Heart right ventricle (tissue), 2 donors: ENCODE results near the gene DKK3.

GRCh38 chr11:9758249-9759350 lies 94.7 kb downstream of the SWAP70 start:
- PRO-cap, 2 experiments: peak in 2 of 2 experiments; most common plus-strand start chr11:9758294 (in 2); most common minus-strand start chr11:9758781 (in 2)

DNA sequence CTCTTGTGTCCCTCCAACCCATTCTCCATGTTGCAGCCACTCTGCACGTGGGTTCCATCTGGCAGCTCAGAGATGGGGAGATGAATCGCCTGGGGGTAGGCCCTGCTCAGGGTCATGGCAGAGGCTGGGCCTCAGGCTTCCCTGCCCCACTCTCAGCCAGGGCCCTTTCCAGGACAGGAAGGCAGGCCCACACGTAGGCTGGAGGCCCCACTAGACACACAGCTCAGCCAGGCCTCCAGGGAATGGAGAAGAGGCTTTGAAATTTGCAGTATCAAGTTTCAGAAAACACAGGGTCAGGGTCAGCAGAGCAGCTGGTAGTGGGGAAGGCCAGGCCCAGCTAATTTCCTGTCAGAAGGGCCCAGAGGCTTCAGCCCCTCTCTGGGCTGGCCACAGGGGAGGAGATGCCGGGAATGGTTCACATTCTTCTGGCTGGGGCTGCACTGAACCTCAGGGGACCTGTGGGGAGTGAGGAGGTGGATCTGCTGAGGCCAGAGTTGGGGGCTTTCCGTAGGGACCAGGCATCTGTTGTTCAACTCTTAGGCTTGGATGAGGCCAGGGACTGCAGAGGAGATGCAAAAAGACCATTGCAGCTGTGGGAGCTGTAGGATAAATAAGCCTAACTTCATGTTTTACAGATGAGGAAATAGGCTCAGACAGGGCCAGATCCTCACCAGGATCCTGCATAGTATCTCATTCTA lies 101.7 kb downstream of the SWAP70 start:
- PRO-cap, 2 experiments: no peak in any of the 2 experiments

DNA sequence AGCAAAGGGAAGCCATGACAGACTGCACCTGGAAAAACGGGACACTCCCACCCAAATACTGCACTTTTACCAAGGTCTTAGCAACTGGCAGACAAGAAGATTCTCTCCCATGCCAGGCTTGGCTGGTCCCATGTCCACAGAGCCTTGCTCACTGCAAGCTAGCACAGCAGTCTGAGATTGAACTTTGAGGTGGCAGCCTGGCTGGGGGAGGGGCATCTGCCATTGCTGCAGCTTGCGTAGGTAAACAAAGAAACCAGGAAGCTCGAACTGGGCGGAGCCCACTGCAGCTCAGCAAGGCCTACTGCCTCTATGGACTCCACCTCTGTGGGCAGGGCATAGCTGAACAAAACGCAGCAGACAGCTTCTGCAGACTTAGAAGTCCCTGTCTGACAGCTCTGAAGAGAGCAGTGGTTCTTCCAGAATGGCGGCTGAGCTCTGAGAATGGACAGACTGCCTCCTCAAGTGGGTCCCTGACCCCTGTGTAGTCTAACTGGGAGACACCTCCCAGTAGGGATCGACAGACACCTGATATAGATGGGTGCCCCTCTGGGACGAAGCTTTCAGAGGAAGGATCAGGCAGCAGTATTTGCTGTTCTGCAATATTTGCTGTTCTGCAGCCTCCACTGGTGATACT lies 267.1 kb downstream of the SWAP70 start:
- PRO-cap, 2 experiments: no peak in any of the 2 experiments

DNA sequence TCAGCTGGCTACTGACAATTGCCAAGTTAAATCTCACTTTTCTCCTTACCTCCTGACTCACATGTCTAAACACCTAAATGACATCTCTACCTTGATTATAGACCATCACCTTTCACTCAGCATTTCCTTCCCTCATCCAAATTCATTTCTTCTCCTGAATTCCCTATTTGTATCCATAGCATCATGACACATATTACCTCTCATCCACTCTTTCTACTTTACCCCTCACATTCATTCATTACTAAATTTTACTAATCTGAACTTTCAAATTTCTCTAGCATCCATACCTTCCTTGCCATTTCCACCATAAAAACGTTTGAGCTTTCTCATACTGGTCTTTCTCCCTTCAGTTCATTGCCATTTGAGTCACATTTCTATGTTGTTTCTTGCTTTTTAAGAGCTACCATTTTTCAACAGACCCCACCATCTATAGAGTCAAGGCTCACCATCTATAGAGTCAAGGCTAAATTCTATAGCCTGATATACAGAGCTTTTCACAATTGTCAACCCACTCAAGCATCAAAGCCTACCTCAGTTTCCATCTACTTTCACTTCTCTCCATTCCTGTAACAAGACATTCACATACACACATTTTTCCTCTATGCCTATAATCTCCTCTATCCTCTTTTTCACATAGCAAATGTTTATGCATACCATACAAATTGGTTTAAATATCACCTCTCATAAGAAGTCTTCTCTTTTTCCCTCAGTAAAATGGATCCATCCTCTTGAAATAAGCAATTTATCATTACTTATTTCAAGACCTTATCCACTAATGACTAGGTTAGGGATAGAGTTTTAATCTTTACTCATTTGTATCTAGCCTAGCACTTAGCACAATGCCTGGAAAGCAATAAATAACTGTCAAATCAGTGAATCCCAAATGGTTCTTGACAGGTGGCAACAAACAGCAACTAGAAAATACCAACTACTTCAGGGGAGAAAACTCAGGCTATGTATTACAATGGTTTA lies 11.3 kb downstream of the SBF2 start:
- PRO-cap, 2 experiments: no peak in any of the 2 experiments

DNA sequence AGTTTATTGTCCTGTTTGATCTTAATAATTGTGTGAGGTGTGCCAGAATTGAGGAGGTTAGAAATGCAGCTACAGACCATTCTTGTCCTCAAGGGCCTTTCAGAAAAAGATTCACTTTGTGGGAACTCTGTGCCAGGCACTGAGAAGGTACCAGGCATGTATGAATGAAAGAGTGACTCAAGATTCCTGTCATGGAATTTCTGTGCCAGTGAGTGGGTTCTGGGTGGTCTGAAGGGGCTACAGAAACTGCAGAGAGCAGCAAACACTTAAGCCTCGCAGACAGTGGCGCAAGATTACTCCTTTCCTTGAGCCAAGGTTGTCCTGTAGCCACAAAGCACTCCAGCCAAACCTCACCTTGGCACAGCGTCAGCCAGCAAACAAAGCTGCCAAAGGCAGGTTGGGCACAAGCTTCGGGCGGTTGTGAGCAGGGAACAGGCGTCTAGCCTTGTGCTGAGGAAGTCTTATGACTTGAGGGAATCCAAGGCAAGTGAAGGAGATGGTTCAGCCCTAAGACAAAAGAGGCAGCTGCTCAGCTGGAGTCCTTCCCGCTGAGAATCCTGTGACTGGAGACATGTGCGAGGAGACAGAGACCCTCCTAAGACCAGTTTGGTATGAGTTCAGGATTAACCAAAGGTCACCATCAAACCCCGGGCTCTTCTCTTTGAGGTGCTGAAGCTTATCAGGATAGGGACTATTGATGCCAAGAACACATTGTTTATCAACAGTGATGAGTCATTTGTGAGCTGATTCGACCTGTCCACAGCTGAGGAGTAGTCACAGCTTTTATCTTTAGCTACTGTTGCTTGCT lies 4.3 kb downstream of the ADM start:
- PRO-cap, 2 experiments: no peak in any of the 2 experiments

GRCh38 chr11:10351463-10352181 lies 46.7 kb downstream of the ADM start:
- PRO-cap, 2 experiments: peak in 2 of 2 experiments; most common plus-strand start chr11:10352021 (in 1); most common minus-strand start chr11:10351815 (in 1)

DNA sequence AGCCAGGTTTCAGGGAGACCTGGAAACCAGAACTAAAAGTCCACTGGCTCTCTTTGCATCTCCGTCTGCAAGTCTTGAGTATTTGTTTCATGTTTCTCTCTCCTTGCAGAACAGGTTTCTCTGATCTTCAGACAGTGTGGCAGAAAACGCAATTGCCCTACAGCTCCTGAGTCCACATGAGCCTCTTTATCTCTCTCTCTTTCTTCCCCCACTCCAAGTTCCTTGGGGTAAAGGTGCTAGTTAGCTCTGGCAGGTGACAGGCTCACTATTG lies 66.9 kb upstream of the AMPD3 start:
- PRO-cap, 2 experiments: no peak in any of the 2 experiments

DNA sequence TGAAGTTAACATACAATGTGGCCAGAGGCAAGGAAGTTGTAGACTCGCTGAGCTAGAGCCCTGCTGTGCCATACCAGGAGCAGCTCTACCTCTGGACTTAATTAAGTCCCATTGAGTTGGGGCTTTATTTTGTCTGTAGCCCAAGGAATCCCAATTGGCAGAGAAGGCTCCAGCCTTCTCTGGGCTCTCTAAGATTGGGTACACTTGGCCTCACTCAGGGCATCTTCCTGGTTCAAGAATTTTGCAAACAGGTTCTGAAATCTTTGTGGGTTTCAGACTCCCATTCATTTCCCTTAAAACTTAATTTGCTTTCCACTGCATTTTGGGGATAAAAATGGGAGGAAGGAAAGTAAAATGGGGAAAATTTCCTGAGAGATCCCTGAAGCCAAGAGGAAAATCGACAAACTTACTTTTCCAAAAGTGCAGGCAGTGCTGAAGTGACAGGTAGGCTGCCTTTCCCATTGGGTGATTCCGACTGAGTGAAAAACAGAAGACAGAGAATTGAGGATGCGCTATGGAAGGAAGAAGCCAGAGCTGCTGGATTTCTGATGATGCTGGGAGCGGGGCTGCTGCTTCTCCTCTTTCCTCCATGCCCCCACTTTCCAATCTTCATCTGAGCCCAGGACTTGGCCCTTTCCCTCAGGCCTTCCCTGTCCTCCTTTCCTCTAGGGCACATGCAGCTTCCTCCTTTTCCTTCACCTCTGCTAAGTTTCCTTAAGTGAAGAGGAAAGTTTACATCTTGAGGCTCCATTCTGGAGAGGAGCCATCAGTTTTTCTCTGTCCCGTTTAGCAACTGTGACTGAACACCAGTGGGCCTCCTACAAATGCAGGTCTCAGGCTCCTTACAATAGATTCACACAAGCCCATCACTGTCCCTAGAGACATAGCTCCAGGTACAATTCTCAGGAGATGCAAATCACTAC lies 22.9 kb upstream of the LYVE1 start:
- PRO-cap, 2 experiments: no peak in any of the 2 experiments

DNA sequence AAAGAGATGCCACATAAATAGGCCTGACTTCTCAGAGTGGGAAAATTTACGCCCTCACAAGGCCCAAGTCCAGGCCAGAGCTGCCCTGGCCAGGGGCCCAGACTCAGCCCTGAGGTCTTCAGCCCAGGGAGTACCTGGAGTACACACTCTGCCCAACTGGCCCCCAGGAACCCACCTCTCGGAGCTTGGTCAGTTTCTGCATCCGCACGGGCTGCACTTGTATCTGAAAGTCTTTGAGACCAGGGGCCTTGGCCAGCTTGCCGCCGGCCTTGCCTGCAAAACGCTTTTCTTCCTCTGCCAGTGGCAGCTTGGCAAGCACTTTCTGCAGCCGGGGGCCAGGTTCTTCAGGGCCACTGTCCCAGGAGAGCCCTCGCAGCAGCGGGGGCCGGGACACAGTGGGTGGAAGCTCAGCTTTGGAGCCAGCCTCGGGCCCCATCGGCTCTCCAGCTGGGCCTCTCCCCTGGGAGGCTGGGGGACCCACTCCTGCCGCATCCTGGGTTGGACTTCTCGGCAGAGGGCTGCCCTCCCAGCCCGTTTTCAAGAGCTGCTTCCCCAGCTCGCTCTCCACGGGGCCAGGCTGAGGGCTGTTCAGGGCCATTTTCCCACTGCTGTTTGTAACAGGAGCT lies 57.4 kb upstream of the LYVE1 start:
- PRO-cap, 2 experiments: no peak in any of the 2 experiments

DNA sequence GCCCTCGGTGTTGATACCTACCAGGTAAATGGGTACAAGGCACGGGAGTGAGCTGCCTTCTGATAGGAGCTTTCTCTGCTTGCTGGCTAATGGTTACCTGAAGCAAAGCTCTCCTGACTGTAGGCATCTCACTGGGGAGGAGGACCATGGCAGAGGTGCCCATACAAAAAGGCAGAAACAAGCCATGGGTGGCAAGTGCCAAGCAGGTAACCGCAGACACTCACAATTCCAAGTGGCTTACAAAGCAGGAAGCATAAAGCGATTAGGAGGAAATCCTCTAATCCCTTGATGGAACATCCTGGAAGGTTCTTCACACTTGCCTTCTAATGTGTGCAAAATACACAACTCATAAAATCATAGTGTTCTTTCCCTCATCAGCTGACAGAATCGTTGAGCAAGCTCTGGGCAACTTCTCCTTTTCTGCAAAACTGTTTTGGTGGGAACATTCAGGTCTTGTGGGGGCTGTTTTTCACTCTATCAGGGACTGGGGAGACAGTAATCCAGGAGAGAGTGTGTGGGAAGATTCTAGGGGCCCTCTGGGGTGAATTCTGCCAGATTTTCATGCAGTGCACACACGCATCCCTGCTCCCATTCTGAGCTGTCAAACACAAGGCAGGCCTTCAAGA lies 53.4 kb downstream of the IRAG1 start:
- PRO-cap, 2 experiments: no peak in any of the 2 experiments

DNA sequence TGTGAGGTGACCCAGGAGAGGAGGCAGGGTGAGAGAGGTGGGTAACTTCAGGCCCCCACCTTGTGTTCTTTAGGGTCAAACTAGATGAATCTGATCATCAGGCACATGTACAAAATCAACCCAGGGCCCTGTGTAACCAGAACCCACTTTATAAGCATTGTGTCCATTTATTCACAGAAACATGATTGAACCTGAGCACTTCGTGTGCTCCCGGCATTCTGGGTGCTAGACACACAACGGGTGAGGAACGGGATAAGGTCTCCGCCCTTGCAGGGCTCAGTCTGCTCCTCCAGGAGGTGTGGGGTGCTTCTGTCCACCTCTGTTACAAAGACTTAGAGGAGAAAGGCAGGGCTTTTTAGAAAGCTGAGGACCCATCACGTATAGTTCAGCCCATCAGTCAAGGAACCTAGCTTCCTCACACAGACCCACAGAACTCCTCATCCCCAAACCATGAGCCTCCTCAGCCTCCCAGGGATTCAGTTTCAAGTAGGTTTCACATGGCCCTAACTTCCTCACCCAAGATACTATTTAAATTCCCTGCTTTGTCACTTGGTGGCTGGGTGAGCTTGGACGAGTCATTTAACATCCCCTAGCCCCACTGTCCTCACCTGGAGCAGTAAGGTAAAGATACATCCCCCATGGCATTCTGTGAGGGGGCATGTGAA lies 2.4 kb downstream of the IRAG1 start:
- PRO-cap, 2 experiments: no peak in any of the 2 experiments

DNA sequence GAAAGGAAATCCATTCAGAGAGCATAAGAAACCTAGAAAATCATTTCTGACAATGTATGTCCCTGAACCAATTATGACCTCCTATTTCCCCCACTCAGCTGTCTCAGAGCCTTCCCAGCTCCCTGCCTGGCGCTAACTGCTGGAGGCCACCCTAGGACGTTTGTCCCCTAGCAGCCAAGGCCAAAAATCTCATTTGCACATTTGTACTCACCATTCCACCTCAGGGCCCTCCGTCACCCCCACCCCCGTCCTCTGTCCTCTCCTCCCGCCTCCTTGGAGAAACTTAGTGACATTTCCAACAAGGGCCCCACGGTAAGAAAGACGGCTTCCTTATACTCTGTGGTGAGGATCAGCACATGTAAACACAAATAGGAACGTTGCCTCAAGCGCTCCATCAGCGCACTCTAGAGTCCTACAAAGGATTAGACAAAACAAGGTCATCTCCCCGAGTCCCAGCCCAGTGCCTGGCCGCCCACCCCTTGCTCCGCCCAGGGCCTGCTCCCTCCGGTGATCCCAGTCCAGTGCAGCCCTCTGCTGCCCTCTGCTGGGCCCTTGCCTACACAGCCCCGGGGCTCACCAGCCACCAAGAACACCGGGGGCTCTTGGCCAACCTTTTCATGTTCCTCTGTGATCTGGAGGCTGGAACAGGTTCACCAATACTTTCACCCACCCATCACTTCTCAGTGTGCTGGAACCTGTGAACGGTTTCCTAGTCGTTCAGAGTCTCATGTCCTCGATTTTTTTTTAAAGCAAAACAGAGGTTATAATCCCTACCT lies 15.4 kb upstream of the CTR9 start:
- PRO-cap, 2 experiments: peak in 2 of 2 experiments; most common minus-strand start position 424 of the sequence (in 2)

- PRO-cap, 2 experiments: no peak in any of the 2 experiments
Measured at GRCh38 chr11:10932050-10932556, 74.2 kb upstream of the ZBED5 start.

- PRO-cap, 2 experiments: no peak in any of the 2 experiments
Measured at GRCh38 chr11:11147965-11148475, 205.0 kb downstream of the CSNK2A3 start.

- PRO-cap, 2 experiments: no peak in any of the 2 experiments
Measured at GRCh38 chr11:11149549-11150776, 203.1 kb downstream of the CSNK2A3 start.

- PRO-cap, 2 experiments: no peak in any of the 2 experiments
Measured at GRCh38 chr11:11171205-11171762, 181.8 kb downstream of the CSNK2A3 start.

DNA sequence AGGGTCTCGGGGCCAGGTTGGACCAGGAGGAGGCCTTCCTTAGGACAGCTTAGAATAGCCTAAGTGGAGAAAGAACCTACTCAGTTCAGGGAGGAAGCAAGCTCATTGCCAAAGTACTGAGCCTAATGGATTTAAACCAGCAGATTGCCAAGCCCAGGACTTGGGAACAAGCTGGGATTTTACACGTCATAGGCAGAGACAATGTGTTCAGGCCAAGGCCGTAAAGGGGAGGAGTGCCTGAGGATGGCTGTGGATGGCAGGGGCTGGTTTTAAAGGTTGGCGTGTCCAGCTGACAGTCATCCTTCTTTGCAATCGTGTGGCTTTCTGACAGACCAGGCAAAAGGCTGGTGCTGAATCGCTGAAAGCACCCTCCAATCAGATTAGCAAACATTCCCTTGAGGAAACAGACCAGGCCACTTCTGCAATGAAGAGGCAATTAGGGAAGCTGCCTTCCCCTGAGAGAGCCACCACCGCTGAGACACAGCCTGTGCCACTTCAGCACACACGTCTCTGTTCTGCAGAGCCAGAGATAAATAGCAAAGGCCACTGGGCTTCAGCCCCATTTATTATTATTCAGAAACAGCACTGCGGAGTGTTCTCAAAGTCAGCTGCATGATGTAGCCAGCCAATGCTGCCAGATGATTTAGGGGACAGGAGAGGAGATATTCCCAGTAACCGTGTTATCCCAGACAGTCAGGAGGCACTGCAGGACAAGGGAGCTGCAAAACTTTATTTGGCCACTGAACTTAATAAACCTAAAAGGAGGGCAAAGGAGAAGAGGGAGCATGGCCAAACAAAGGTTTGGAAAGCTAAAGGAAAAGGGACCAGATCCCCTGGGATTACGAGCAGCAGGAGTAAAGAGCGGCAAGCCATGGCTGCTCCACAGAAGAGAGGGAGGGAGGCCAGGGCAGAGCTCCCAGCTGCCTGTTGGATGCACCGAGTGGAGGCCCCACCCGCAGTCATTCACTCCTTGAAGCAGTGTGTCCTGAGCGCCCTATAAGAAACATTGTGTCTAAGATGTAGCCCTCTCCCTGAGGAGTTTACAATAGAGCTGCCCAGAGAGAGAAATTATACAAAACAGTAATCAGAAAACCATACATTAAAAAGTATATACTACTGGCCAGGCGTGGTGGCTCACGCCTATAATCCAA lies 54.3 kb upstream of the CSNK2A3 start:
- PRO-cap, 2 experiments: no peak in any of the 2 experiments

- PRO-cap, 2 experiments: no peak in any of the 2 experiments
Measured at GRCh38 chr11:11910964-11911788, 69.4 kb downstream of the USP47 start.

DNA sequence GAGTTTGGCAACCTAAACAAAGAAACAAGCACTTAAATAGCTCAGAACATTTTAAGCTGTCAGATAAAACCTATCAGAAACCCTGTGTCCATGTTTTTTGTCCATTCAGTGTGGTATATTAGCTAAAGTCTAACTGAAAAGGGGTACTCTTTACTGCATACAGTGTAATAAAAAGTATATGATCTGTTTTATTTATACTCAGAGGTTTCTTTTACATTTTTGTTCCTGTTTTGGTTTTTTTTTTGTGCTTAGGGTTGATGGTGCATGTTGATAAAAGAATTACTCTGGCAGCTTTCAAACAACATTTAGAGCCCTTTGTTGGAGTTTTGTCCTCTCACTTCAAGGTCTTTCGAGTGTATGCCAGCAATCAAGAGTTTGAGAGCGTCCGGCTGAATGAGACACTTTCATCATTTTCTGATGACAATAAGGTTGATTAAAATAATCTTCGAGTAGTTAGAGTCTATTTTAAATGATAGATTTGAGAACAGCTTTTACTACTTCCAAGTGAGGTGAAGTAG lies 60.7 kb downstream of the DKK3 start:
- PRO-cap, 2 experiments: no peak in any of the 2 experiments

DNA sequence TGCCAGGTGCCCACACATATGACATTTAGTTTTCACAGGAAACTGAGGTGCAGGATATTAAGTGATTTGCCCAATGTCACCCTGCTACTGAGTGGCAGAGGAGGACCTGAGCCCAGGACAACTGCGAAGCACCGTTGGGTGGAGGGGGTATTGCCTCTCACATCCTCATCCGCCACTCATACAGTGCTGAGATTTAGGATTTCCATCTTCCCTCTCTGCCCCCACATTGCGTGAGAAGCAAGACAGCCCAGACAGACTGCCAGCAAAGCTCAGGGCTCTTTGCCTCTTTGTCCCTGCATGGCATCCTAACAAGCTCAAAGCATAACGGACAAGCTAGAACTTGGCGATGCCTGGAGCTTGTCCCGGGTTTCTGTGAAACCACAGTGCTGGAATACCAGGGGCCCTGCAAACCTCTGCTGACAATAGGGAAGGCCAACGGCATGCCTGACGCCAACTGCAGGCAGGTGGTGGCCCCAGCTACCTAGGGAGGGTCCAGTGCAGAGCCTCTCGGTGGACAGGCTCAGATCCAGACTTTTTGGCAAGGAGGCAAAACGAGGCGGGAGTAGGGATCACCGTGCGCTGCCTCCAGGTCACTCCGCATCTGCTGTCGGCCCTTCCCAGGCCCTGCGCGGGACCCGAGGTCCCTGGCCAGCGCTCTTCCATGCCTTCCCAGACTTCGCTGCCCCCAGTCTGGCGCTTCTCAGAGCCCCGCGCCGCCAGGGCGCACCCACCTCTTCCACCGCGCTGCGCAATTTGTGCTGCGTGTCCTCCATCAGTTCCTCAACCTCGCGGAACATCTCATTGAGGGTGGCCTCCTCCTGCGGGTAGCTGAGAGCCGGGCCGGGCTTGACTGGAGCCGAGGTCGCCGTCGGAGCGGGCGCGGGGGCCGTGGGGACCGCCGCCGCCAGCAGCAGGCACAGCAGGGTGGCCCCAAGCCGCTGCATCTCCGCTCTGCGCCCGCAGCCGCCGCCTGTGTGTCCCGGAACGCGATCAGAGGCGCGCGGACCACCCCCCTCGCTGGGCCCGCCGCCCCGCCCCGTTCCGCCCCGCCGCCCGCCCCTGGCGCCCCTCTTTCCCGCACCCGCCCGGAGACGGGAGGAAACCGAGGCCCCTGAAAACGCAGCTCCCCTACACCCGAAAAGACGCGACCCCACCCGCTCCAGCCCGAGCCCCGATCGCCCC lies at the start of gene DKK3:
DKK3 (minus strand) TSS at position 988 of the 1,182 bp plus-strand sequence.
- PRO-cap, 2 experiments: peak in 2 of 2 experiments; most common plus-strand start position 1,078 of the sequence (in 2); most common minus-strand start position 988 of the sequence (in 2)